Kidney (tissue), 2 donors: ENCODE measurements around the gene LGALS7B.

DNA sequence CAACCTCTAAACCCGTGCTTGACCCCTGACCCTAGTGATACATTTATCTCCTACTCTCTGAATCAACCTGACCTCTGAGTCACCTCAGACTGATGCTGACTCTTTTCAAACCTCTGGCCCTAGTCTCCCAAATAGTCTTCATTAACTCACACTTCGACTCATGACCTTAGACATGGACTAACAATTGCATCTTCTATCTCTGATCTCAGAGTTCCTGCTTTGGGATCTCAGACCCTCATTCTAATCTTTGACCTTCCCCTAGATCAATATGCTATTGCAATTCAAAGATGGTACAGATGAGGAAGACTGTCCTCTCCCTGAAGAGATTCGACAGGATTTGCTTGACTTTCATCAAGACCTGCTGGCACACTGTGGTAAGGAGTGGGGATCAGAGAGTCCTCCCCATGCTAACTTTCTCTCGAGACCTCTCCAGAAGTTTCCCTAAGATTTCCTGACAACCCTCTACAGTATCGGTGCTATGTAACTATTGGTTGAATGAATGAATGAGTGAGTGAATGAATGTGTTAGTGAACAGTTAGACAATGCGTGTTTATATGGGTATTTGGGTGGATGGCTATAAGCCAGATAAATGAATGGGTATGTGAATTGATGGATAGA lies 57.0 kb downstream of the RYR1 start:
- PRO-cap: no peak
- RRBS: no CpG with 5 or more reads among the region's 6 CpGs

DNA sequence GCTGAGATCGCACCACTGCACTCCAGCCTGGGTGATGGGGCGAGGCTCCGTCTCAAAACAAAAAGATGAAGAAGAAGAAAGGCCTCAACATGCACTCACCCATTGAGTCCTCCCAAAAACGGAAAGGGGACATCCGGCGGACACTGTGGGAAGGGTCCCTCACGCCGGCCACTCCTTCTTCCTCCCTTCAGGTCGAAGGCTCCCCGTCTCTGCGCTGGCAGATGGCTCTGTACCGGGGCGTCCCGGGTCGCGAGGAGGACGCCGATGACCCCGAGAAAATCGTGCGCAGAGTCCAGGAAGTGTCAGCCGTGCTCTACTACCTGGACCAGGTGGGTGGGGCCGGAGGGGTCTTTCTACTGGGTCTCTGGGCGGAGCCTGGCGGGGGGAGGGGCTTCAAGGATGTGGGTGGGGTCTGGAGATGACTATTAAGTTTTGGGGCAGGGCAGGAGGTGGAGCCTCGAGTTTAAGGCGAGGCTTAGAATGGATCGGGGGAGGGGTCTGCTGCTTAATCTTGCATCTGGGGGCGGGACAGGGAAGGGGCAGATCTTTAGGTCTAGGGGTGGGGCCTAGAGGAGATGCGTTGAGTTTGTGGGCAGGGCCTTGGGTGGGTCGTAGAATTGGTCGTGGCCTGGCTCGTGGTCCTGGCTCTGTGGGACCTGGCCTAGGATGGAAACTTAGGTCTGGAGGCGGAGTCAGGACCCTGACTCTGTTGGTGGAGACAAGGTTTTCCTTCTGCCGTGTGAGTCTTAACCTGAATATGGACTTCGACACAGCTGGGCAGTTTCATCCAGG lies 90.1 kb downstream of the MAP4K1 start:
- PRO-cap: no peak
- RRBS: 43% methylated on average over 13 of the region's 36 CpGs

DNA sequence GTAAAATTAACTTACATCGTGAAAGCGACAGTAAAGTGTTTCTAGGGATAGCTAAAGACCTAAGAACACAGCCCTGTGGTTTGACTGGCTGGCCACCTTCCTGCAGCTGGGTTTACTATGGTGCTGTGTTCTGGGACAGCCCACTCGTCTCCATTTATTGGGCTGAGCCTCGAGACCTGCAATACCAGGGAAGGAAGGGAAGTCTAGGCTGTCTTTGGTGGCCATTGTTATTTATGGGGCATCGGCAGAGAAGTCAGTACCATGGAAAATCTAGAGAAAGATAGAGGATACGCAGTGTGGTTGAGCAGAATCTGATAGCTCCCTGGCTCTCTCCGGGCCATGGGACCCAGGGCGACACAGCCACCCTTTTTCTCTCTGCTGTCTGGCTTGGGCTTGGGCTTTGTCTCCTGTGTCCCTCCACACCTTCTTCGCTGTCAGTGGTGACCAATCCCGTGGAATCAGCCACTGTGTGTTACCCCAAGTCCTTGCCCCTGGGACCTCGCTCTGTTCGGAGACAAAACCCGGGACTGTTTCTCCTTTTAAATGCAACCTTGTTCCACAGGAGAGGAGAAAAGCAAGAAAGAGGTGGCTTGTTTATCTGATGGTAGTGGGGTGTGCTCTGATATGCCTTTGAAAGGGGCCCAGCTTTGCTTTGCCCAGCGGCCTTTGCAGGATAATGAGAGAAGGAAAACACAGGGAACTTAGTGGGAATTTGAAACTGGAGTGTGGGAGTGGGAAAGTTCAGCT lies 31.0 kb downstream of the ACTN4 start:
- PRO-cap: no peak
- RRBS: no CpG with 5 or more reads among the region's 14 CpGs

DNA sequence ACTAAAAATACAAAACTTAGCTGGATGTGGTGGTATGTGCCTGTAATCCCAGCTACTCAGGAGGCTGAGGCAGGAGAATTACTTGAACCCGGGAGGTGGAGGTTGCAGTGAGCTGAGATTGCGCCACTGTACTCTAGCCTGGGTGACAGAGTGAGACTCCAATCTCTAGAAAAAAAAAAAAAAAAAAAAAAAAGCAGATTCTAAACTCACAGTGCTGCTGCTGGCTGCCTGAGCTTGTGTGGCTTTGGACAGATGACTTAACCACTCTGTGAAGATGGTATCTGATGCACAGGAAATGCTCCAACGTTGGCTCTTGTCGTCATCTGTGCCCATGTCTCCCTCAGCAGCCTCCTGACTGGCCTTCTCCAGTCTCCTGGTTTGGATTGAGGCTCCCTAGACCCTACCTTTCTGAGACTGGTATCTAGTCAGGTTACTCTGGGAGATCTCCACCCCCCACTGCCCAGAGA lies 33.5 kb downstream of the ACTN4 start:
- PRO-cap: no peak
- RRBS: no CpG with 5 or more reads among the region's 4 CpGs

DNA sequence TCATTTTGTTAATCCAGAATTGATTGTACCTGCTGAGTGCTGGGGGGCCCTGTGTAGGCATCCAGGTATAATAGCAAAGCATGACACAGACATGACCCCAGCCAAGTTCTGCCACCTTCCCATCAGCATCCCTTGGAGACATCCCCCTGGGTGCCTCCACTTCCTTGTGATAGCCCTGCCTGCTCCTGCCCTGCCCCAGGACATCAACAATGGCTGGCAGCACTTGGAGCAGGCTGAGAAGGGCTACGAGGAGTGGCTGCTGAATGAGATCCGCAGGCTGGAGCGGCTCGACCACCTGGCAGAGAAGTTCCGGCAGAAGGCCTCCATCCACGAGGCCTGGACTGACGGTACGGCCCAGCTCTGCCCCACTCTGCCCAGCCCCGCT lies 26.6 kb downstream of the CAPN12 start:
- PRO-cap: no peak
- RRBS: no CpG with 5 or more reads among the region's 9 CpGs

DNA sequence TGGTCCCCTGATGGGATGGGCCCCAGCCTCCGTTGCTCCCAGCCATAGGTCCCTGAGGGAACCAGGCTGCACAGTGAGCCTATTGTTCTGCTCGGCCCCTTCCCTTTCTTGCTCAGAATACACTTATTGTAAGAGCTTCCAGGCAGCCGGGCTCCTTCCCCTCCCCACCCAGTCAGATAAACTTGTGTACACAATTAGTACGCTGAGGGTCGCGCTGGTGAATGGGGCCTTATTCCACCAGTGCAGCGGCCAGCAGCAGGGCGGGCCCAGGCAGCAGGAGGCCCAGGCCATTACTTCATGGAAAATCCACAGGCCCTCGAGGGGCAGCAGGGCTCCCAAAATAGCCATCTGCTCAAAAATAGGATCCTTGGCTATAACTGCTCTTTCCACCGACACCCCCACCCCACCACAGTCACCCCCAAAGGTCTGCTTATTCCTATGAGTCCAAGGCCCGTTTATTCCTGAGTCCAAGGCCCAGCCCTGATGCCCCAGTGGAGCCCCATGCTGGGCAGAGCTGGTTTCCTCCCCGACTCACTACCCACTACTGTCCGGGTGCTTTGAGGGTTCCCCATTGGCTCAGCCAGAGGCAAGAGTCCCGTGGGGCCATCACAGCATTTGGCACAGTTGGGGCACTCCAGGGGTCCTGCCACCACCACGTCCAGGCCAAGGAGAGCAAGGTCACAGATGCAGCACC lies 22.1 kb downstream of the CAPN12 start:
- PRO-cap: no peak
- RRBS: no CpG with 5 or more reads among the region's 15 CpGs

DNA sequence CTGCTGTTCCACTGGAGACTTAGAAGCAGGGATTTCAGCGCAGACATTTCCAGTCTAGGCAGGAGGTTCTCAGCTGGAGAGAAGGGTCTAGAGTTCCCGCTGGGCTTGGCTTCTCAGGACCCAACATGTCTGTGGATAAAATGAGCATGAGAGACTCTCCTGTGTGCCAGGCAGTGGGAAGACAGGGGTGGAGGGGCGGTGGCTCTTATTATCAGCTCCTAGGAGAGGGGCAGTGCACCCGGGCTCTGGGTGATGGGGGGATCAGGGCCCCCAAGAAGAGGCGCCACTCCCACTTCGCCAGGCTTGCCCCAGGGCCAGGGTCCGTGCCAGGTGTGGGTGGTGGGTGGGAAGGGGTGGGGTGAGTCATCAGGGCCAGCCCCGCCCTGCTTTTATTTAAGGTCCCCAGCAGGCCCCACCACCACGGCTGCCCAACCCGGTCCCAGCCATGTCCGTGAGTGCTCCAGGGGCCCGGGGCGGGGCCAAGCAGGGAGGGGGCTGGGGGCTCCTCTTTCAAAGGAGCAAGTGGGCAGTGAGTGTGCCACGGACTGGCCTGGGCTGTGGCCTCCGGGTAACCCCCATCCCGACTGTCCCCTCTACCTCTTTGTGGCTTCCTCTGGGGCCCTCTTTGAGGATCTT lies at the start of gene LGALS7B:
TSS of gene LGALS7B (plus strand) at position 419 of the 636 bp plus-strand sequence.
- PRO-cap: no peak
- RRBS: no CpG with 5 or more reads among the region's 16 CpGs

- PRO-cap: no peak
- RRBS: no CpG with 5 or more reads among the region's 10 CpGs
These were observed 5.7 kb downstream of the ECH1 start for GRCh38 chr19:38825820-38826302.

- PRO-cap: no peak
- RRBS: no CpG with 5 or more reads among the region's 3 CpGs
These were observed 1.5 kb downstream of the ECH1 start for GRCh38 chr19:38830084-38830447.

- PRO-cap: no peak
- RRBS: no CpG with 5 or more reads among the region's 13 CpGs
These were observed 6.1 kb upstream of the ECH1 start for GRCh38 chr19:38837487-38838250.

DNA sequence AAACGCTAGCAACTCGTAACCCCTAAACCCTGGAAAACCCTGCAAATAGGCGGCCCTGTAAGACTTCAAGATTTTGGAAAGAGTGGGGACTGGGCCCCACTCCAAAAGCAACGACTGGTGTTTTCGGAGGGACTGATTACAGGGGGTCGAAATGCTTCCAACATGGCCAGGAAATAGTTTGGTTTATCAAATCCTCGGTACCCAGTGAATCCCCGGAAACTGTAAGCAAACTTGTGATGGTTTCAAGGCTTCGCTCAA lies 997 bp downstream of the HNRNPL start:
- PRO-cap: no peak
- RRBS: no CpG with 5 or more reads among the region's 9 CpGs

DNA sequence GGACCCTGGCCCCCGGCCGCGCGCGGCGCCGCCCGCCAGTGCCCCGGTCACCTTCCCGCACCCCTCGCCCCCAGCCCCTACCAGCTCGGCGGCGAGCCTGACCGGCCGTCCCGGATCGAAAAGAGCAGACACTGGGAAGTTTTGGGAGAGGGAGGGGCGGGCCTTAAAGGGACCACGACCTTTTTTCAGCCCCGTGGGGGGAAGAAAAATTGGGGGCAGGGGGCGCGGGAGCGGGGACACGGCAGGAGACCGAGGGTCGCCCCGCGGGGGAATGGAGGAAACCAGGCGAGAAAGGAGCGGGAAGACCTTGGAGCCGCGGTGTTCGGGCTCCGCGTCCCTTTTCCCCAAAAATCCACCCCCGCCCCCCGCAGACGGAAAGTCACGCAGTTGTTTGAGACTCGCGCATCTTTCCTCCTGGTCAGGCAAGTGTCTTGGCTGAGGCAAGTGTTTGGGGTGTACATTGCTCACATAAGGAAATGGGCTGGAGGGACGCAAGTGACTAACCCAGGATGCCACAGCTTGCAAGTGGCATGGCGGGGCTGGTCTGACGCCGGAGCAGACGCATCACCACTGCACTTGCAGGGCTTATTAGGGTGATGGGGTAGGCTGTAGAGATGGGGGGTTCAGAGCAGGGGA lies 2.5 kb upstream of the HNRNPL start:
- PRO-cap: bidirectional peak, plus-strand start at position 146 of the sequence, minus-strand start at position 124 of the sequence; bidirectional peak, plus-strand start at position 531 of the sequence, minus-strand start at position 546 of the sequence
- RRBS: 3% methylated on average over 10 of the region's 47 CpGs

- PRO-cap: no peak
- RRBS: no CpG with 5 or more reads among the region's 13 CpGs
These were observed 4.6 kb downstream of the SIRT2 start for GRCh38 chr19:38894589-38895374.

- PRO-cap: no peak
- RRBS: no CpG with 5 or more reads among the region's 15 CpGs
These were observed 11.0 kb downstream of the MRPS12 start for GRCh38 chr19:38941366-38942482.

DNA sequence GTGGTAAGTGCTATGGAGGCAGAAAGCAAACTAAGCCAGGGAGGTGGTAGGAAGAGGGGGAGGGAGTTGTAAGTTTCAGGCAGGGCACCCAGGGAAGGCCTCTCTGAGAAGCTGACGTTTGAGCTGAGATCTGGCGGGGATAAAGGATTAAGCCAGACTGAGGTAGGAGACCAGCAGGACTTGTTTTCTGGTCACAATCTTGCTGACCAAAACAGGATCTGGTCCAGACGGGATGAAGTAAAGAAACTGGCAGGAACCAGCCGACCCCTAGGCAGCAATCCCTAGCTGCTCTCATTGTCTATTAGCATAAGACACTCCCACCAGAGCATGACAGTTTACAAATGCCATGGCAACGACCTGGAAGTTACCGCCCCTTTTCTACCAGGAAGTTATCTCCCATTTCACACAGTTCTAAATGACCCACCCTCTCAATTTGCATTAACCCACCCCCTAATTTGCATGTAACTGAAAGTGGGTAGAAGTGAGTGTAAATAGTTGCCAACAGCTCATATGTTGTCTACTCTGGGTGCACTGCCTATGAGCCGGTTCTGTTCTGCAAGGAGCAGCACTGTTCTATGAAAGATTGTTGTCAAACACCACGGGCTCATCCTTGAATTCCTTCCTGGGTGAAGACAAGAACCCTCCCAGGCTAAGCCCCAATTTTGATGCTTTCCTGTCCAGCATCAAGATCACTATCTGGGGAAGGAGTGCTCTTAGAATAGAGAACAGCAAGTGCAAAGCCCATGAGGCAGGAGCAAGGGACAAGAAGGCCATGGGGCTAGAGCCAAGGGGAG lies 13.8 kb upstream of the FBXO27 start:
- PRO-cap: unidirectional peak, minus-strand start at position 293 of the sequence
- RRBS: no CpG with 5 or more reads among the region's 8 CpGs

DNA sequence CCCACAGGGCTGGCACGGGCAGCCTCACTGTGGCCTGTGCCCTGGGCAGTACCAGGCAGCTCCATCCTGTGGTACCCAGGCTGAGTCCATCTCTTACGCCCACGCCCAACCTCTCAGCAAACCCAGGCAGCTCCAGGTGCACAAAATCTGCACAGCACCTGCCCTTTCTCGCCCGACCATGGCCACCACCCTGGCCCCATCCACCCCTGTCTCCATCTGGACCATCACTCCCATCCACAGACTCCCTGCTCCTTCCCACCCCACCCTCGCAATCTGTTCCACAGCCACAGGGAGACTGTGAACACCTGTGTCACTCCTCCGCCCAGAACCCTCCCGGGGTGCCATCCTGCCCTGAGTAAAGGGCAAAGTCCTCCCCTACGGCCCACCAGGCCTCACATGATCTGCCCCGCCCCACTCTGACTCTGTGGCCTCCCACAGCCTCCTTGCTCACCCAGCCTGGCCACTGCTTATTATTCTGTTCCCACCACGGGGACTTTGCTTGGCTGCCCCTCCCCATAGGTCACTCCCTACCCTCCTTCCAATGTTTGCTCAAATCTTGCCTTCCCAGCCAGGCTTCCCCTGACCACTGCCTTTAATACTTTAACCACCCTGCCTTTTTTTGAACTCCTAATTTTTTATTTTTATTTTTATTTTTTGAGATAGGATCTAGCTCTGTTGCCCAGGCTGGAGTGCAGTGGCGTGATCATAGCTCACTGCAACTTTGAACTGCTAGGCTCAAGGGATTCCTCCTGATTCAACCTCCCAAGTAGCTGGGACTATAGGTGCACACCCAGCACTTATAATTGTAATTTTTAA lies 21.4 kb upstream of the FBXO27 start:
- PRO-cap: no peak
- RRBS: no CpG with 5 or more reads among the region's 12 CpGs

DNA sequence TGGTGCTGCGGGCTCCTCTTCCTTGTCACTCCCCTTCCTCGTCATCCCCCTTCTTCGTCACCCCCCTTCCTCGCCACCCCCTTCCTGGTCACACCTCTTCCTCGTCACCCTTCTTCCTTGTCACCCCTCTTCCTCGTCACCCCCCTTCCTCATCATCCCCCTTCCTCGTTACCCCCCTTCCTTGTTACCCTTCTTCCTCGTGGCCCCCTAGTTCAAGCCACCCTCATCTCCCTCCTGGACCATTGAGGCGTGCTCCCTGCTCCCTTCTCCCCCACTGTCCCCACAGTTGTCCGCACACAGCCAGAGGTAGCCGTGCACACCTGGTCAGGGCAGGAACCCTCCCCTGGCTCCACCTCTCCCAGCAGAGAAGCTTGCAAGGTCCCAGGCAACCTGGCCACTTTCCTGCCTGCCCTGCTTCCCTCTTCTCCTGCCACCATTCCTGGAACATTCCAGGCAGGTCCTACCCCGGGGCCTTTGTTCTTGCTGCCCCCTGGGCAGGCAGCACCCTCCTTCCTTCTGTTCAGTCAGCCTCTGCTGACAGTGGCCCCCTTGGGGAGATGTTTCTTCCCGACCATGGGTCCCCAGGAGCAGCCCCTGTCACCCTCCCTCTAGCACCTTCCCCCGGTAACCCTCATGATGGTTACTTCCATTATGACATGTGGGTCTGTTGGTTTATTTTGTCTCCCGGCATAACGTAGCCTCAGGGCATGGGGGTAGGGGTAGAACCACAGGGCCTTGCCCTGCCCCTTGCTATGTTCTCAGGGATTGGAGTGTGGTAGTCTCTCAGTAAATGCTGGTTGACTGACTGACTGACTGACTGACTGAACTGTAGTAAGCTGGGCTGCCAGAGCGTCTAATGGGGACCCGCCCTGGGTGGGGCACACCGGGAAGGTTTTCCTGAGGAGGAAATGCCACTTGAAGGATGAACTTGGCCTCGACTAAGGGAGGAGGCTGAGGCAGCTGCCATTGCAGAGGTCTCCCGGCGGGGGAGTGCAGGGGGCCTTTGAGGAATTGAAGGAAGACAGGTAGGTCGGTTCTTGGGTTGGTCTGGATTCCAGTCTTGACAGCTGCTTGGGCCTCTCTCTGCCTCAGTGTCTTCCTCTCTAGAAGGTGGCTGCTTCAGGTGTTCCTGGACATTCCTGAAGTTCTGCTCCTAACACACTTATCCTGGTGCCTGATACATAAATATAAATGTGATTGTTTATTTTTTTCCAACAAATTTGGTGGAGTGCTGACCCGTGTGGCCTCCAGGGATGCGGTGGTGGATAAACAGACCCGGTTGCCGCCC lies 10.8 kb downstream of the PAK4 start:
- PRO-cap: no peak
- RRBS: 69% methylated on average over 7 of the region's 27 CpGs

- PRO-cap: no peak
- RRBS: no CpG with 5 or more reads among the region's 14 CpGs
These were observed 29.7 kb upstream of the NCCRP1 start for GRCh38 chr19:39167080-39167476.

DNA sequence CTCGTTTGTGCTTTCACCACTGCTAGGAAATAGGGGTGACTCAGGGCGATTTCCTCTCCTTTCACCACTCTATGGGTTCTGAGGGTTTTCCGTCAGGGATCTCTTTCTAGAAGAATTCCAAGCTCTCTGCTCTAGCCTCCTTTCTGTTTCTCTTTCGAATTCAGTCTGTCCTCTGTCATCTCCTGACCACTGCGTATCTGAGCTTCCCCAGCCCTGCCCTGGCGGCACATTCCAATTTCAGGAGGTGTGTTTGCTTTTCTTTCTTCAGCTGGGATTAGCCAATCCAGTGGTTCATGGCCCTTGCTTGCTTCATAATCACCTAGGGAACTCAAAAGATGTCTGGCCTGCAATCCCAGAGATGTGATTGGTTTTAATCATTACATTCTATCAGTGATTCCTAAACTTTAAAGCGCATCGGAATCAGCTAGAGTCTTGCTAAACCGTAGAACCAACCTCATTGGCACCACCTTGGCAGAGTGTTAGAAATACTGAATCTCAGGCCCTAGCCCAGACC lies 9.4 kb downstream of the IFNL2 start:
- PRO-cap: no peak
- RRBS: no CpG with 5 or more reads among the region's 9 CpGs

- PRO-cap: bidirectional peak, plus-strand start at chr19:39403883, minus-strand start at chr19:39403573
- RRBS: 4% methylated on average over 7 of the region's 47 CpGs
These were observed 2.9 kb upstream of the ZFP36 start for GRCh38 chr19:39403406-39404488.